T-cell (primary cell): ENCODE measurements around a stretch of chr4.

DNA sequence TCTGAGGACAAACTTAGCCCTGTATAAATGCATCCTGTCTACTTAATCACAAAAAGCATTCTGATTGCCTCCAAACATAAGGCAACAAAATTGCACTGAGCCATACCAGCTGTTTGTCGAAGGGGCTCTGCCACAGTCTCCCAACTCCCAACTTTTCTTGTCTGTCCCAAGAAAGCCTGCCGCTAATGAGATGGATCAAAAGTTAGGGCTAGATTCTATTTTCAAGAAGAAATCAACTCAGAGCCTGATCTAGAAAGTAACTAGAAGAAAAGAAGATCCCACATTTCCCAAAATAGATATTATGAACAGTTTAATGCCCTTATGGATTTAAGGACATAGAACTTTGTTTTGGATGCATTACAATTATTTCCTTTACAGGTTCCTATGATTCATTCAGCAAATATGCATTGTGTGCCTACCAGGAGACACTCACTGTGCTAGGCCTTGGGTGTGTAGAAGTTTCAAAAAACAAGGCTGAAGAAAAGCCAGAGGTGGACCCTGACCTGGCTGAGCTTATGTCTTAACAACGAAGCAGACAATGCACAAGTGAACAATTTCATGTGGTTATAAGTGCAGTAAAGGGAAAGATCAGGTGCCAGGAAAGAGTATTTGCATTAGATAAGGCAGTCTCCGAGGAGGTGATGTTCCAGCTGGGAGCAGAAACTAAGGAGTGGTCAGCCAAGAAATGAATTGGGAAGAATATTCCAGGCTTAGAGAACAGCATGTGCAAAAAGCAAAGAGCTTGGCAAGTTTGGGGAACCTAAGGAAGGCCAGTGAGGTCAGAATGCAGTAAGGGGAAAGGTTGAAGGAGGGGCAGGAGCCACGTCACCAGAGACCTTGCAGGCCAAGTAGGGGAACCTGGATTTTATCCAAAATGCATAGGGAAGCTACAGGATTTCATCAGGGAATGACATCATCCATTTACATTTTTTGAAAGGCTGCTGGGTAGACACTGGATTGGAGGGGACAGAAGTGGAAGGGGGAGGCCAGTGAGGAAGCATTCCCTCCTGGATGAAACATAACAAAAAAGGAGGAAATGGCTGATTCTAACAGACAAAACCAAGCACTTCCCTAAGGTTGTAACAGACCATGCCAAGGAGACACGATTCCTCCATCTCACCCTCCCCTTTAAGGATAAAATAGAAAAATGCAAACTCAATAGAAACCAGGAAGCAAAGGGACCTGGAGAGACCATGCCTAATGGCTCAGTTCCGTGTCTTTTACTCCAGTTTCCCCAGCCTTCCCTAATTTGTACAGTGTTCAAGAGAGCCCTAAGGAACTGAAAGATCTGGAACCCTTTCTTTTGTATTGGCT is 193.7 kb downstream of the SOWAHB start:
- PRO-cap, 7 experiments: no peak in any of the 7 experiments

- PRO-cap, 7 experiments: no peak in any of the 7 experiments
Measured at GRCh38 chr4:76753099-76753608, 144.8 kb downstream of the SOWAHB start.

DNA sequence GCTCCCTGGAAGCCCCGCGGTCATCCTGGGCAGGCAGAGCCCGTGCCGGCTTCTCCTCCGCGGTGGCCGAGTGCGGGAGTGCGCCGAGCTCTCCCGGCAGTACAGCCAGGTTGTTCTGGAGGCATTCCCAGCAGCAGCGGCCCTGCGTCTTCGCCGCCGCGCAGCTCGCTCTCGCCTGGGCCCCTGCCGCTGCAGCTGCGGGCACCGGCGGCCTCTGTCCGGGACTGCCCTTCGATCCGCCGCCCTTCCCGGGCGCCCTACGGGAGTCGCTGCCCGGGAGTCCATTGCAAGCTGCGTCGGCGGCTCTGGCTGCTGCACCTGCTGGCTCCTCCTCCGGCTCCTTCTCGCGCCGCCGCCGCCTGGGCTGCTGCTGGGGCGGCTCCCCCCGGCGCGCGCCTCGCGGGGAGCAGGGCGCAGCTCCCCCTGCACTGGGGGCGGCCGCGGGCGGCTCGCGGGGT is 786 bp downstream of the SOWAHB start:
- PRO-cap, 7 experiments: no peak in any of the 7 experiments

DNA sequence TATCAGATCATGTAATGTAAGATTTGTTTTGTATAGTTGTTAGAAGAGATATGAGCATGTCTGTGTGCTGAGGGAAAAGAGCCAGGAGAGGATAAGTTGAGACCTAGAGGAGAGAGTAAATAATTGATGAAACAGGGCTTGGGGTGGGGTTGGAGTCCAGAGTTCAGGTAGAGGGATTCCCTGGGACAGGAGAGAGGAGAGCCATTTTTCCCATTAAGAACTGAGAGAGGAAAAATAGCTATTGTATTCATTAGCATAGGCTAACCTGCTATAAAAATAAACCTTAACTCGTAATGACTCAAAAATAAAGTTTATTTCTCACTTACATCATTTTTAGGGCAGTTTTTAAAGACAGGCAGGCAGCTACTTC is 4.6 kb upstream of the SOWAHB start:
- PRO-cap, 7 experiments: no peak in any of the 7 experiments

DNA sequence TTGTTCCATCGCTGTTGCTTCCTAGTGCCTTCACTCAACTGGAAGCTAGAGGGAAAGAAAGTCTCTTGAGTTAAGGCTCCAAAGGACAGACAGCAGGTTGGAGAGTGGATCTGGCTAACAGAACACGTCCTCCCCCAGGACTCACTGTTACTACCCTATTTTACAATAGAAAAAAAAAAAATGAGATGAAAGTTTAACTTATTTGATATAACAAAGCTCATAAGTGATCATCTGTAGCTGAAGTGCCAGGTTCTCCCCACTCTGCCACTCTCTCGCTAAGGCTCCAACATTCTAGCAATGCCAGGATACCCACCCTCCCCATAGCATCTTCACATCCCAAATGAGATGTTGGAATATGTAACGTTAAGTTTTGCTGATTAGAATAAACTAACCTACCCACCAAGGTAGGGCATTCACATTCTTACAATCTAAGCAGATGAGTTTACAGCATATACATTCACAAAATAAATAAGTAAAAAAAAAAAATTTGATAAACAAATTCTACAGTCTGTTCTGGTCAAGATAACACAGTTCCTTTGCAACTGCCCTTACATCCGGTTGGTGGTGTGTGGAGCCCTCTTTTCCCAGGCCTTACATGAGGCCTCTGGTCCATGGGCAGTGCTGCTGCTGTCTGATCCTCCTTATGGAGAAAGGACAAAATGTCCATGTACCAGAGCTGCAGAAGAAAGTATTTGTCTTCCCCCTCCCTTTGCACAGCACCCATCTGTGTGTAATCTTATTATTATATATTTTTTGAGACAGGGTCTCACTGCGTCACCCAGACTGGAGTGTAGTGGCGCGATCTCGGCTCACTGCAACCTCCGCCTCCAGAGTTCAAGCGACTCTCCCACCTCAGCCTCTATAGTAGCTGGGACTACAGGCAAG is 2.3 kb upstream of the SEPTIN11 start:
- PRO-cap, 7 experiments: no peak in any of the 7 experiments

- PRO-cap, 7 experiments: no peak in any of the 7 experiments
Measured at GRCh38 chr4:76962502-76962731, 12.9 kb downstream of the SEPTIN11 start.

- PRO-cap, 7 experiments: no peak in any of the 7 experiments
Measured at GRCh38 chr4:77012705-77013449, 62.9 kb downstream of the CCNI start.

GRCh38 chr4:77046754-77047345 is 28.9 kb downstream of the CCNI start:
- PRO-cap, 7 experiments: no peak in any of the 7 experiments

DNA sequence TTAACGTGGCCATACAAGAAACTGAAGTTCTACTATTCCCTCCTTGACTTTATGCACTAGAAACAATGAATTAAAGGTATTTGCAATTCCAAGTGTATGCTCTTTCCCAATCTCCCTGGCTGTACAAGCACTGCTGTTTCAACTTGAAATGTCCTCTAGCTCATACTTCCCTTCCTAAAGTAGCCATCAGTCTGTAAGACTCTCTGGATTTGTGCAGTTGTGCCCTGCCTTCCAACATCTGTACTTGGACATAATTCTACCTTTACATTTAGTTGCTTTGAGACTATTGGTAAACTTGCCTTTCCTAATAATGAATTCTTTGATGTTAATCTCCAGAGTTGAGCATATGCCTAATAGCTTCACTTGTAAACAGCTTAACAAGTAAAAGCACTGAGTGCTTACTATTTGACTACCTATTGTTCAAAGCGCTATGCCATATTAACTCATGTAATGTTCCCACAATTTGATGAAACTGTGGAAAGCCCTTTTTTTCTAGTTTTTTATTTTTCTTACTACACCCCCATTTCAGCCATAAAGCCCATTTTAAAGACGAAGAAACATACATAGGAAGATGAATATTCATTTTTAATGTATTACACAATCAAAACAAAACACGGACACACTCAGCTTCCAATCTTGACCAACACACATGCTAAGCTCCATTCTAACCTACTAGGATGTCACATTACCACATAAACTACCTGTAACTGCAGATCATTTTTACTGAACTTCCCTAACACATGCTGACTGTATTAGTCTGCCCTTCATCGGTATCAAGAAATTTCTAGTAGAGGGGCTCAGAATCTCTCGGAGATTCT is 2.1 kb downstream of the CCNI start:
- PRO-cap, 7 experiments: no peak in any of the 7 experiments

- PRO-cap, 7 experiments: no peak in any of the 7 experiments
Measured at GRCh38 chr4:77621056-77621549, 15.5 kb downstream of the CXCL13 start.

- PRO-cap, 7 experiments: no peak in any of the 7 experiments
Measured at GRCh38 chr4:77710937-77711674, 105.5 kb downstream of the CXCL13 start.

- PRO-cap, 7 experiments: peak in 1 of 7 experiments; most common minus-strand start chr4:77806849 (in 1)
Measured at GRCh38 chr4:77806468-77807100, 12.6 kb downstream of the CNOT6L start.

DNA sequence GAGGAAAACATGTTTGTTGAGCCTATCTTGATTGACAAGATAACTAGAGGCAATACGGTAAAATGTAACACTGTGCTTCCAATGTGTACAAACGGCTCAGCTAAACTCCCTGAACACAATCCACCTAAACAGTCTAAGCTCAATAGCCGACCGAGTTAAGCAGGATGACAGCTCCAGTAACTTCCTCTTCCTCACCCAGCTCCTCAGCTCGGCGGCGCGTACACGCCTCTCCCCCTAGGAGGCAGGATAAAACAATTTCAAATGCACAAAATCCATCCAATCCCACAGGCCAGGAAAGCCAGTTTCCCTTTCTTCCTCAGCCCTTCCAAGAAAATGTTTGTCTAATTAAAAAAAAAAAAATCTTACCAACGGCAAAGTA is 1.1 kb downstream of the CNOT6L start:
- PRO-cap, 7 experiments: peak in 7 of 7 experiments; most common plus-strand start position 131 of the sequence (in 4); most common minus-strand start position 126 of the sequence (in 1)

GRCh38 chr4:77818480-77819240 is 508 bp downstream of the CNOT6L start:
- PRO-cap, 7 experiments: peak in 5 of 7 experiments; most common plus-strand start chr4:77818810 (in 5); most common minus-strand start chr4:77818736 (in 2)

DNA sequence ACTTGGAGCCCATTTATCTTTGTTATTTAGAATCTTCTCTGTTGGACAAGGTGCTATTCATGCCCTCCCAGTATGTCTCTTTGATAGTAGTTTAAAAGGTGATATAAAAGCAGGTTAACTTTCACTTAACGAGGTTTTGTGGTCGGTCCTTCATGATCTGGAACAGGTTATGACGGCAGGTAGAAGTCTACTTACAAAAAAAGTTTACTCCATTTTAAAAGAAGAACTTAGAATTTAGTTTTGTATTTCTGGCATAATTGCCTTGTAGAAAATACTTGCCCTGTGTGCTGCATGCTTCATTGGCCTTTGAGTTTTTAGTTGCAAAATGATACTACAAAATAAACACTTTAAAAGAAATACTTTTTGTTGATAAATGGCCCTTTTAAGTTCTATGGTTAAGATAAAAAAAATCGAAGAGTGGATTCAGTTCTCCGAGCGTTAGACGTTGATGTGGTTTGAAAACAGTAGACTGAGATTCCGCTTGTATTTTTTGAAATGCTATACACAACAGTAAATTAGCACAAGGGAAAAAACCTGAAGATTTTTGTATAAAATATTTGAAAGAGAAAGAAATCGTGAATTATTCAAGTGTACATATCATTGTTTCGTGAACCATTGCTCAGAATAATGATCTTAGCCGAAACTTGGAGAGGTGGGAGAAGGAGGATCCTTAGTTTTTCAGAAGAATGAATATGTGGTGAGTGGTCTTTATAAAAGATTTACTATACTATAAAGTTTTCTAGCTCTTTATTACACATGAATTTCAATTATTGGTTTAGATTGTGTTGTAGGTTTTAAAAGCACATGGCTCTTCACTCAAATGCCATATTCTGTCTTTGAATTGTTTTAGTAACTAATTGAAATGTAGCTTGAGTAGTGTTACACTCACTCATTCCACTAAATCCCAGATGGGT is 1.4 kb downstream of the BMP2K start:
- PRO-cap, 7 experiments: peak in 3 of 7 experiments; most common plus-strand start position 124 of the sequence (in 3); most common minus-strand start position 93 of the sequence (in 2)

DNA sequence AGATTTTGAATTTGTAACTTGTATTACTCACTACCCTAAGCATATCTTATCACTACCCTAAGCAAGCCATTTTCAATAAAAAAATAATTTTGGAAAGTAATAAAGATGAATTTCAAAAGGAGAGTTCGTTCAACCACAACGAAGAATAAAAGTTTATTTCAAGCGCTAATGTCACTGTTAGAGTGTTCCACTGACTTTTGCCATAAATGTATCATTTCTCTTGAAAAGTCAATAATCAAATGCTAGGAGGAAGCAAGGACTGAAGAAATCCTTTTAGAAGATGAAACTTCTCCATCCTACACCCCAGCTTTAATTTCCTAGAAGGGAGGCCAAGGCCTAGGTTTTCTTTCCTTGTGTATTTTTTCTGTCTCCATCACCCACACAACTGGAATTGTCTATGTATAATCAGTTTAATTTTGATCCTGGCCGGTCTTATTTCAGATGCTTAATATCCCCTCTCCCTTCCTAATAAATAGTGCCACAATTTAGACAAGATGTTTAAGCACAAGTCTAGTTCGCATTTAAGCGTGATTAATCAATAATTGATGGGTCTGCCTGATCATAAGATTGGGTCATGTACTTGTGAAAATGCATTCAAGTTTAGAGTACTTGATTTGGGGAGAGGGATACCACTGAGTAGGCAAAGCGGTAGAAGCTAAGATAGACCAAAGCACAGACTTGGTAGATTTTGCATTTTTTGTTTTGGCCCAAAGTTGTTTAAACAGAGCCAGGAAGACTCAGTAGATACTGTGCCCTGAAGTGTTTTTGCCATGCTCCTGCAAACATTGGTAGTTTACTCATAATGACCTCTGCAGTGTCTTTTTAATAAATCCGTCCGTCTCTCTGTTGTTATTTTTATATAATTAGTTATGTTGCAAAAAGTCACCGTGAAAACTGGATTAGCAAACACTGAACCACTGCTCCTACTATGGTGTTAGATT is 2.4 kb downstream of the BMP2K start:
- PRO-cap, 7 experiments: no peak in any of the 7 experiments

- PRO-cap, 7 experiments: no peak in any of the 7 experiments
Measured at GRCh38 chr4:78823645-78824433, 47.7 kb downstream of the BMP2K start.

DNA sequence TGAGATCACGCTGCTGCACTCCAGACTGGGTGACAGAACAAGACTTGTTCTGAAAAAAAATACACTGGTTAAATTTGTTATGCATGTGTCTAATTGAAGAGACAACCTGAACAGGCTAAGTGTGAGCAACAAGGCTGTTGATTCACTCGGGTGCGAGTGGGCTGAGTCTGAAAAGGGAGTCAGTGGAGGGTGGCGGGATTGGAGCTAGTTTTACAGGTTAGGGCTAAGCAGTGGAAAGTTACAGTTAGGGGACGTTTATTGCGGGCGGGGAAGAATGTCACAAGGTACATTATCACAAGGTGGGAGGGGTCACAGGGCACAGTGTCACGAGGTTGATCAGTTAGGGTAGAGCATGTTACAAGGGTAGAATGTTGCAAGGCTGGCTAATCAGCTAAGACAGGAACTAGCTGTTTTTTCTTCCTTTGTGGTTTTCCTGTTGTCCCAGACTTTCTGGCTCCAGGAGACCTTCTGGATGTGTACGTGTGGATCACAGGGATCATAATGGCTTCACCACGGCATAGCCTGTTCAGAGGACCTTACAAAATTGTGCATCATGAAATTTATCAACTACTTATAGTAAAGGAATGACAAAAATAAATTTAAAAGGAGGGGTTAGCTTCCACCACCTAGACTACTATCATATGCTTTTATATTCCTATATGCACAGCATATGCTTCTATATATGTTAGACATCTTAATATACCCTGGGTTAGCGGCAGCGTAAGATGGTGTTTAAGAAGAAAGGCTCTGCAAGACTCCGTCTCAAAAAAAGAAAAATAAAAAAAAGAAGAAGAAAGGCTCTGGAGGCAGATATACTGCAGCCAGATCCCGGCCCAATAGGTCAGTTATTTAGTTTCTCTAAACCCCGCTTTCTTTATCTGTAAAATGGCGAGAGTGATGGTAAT is 115.6 kb downstream of the NAA11 start:
- PRO-cap, 7 experiments: no peak in any of the 7 experiments

GRCh38 chr4:79493098-79493819 is 85.2 kb upstream of the GK2 start:
- PRO-cap, 7 experiments: no peak in any of the 7 experiments

- PRO-cap, 7 experiments: peak in 3 of 7 experiments; most common plus-strand start chr4:80071711 (in 2)
Measured at GRCh38 chr4:80071269-80071845, 1.7 kb downstream of the ANTXR2 start.